Smooth muscle cell (in vitro differentiated cells): ENCODE measurements around the genes PHF19 and PTGS1.

DNA sequence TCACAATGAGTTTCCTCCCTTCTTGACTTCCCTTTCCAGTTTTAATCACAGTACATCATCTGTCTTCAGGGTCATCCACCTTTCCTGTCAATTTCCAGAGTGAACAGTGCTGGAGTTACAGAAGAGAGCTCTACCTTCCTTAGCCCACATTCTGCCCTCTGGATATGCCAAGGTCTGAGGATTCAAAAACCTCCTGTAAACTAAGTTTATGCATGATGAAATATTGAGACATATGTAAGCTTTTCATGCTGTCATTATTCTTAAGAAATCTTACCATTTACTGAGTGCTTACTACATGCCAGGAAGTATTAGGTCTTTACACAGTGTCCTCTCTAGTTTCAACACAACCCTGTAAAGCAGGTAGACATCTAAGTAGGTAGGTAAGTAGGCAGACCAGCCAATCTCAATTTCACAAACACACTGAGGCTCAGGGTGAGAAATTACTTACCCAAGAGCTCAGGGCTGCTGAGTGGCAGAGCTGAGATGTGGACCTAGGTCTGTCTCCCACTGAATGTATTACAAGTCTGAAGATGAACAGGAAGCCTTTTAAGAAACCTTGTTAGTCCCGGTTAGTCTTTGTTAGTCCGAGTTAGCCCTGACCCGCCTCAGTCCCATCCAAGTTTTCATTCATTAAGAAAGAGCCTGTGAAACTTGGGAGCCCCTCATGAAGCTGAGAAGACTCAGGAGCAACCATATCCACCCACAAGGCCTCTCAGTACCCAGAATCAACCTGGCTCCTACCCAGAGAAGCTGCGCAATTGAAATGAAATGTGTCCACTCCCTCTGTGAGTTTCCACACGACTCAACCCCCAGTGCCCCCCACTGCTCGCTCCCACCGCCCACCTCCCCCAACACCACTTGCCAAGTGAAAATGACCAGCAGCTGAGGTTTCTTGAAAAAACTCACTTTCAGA, 105.0 kb downstream of the CDK5RAP2 start:
- RAMPAGE, long total RNA, result no peak

DNA sequence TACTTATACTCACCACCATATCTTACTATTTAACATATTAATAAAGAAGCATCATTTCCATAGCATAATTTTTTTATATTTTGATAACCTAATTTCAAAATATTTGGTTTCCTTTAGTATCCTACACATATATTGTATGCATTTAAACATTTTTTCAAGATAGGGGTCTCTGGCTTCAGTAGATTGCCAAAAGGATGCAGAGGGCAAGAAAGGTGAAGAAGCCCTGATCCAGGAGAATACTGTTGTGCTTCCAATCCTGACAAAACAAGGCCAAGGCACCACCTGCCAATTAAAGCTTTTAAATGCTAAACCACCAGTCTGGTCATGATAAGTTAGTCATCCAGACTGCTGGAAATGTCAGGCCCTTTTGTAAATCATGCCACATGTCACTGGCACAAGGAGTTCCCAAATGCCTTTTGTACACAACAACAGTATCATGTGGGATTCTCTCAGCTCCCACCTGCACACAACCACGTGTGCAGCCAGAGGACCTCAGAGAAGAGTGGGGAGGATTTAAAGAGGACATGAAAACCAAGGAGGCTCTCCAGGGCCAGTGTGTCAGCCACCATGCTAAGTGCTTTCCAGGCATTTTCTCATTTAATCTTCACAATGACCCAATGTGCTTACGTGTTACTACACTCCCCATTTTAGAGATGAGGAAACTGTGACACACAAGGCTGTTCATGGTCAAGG, 99.3 kb downstream of the CDK5RAP2 start:
- RAMPAGE, long total RNA, result no peak

DNA sequence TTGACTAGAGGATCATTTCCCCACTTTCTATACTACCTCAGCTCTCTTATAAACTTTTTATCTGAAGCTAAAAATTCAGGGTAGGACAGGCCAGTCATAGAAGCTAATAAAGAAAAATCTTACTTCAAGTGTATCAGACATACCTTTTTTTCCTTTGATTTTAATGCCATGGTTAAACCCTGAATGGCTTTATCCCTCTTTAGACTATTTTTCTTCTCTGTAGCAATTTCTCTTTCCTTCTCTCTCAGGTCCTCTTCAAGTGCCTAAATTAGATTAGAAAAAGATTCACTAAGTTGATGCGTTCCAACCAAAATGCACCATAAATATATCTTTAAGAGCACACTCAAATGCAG, 52.3 kb downstream of the CDK5RAP2 start:
- RAMPAGE, long total RNA, result no peak

GRCh38 chr9:120536108-120536767, 43.7 kb downstream of the CDK5RAP2 start:
- RAMPAGE, long total RNA, result no peak

DNA sequence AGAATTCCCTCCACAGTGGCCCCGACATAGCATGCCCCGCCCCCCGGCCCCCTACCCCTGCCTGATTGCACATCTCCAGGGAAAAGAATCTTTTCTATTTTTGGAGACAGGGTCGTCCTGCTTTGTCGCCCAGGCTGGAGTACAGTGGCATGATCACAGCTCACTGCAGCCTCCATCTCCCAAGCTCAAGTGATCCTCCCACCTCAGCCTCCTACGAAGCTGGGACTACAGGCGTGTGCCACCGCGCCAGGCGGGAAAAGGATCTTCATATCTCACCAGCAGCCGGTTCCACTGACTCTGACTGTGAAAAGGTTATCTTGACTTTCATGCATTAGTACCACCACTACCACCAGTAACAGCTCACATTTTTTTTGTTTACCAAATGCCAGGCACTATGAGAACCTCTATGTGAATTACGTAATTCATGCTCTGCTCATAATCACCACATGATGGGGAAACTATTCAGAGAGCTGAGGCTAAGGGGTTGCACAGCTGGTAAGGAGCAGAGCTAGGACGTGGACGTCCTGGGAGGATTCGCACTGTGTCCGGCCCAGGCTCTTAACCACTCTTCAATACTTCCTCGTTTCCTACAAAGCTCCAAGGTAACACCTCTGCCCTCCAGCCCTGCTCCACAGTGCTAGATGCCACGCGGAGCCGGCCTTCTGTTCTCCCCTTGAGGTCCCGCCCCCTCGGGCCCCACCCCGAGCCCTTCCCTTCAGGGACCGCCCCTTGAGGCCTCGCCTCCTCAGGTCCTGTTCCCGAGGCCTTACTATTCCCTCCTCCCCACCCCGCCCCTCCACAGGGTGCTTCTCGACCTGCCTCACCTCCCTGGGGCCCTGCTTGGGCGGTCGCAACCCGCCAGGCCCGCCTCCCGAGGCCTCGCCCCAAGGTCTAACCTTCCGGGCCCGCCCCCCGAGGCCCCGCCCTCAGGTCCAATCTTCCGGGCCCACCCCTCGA, 8.7 kb downstream of the PHF19 start:
- RAMPAGE, long total RNA, result start-site peak on the minus strand centred at position 886 of the sequence, 52 bp wide, 7 and 10 reads in 2 replicates

- RAMPAGE, long total RNA, result start-site peak on the minus strand at chr9:120877131-120877196, 26 and 20 reads in 2 replicates
These were observed at the start of gene PHF19 for GRCh38 chr9:120876906-120877818. TSS of gene PHF19 (minus strand) at chr9:120877188.

GRCh38 chr9:120927028-120927422, 429 bp upstream of the TRAF1 start:
- RAMPAGE, long total RNA, result no peak

GRCh38 chr9:121121524-121122134, 46.9 kb downstream of the CNTRL start:
- RAMPAGE, long total RNA, result start-site peak on the plus strand at chr9:121121795-121121822, 86 and 34 reads in 2 replicates

DNA sequence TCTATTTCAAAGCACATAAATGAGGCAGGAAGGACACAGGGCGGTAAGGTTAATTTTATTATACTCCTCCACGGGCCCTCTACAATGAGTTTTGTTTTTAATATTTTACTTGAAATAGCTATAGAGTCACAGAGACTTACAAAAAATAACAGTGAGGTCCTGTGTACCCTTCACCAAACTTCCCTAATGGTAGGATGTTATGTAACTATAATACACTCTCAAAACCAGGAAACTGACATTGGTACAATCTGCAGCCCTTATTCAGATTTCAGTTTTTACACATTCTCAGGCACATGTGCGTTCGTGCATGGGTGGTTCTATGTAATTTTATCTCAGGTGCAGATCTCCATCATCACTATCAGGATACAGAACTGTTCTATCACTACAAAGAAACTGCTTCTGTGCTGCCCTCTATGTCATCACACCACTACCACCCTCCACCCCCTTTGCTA, 16.5 kb downstream of the RAB14 start:
- RAMPAGE, long total RNA, result no peak

- RAMPAGE, long total RNA, result no peak
These were observed 27.0 kb upstream of the RAB14 start for GRCh38 chr9:121228608-121229110.

- RAMPAGE, long total RNA, result no peak
These were observed 10.7 kb downstream of the GSN start for GRCh38 chr9:121278354-121279283.

- RAMPAGE, long total RNA, result no peak
These were observed 20.3 kb downstream of the GSN start for GRCh38 chr9:121288152-121288810.

- RAMPAGE, long total RNA, result no peak
These were observed 21.8 kb downstream of the GSN start for GRCh38 chr9:121289858-121289986.

GRCh38 chr9:121498089-121498332, 1.6 kb downstream of the GGTA1 start:
- RAMPAGE, long total RNA, result no peak

GRCh38 chr9:121662559-121663350, 11.3 kb downstream of the DAB2IP start:
- RAMPAGE, long total RNA, result no peak

GRCh38 chr9:121723934-121724550, 72.6 kb downstream of the DAB2IP start:
- RAMPAGE, long total RNA, result no peak

DNA sequence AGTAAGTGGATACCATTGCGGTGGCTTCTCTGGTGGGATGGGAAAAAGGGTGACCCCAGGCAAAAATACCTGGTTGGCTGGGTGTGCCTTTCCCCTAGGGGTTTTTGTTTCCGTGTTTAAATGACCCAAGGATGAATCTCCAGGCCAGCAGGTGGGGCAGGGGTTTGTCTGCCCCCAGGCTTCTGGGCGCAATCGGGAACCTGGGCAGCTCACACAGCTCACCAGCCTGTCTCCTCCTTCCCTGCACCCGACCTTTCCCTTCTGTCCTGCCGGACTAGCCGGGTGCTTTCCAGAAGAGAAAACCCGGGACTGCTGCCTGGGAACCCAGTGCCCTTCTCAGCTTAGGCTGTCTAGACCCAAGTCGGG, 84.3 kb downstream of the DAB2IP start:
- RAMPAGE, long total RNA, result no peak

DNA sequence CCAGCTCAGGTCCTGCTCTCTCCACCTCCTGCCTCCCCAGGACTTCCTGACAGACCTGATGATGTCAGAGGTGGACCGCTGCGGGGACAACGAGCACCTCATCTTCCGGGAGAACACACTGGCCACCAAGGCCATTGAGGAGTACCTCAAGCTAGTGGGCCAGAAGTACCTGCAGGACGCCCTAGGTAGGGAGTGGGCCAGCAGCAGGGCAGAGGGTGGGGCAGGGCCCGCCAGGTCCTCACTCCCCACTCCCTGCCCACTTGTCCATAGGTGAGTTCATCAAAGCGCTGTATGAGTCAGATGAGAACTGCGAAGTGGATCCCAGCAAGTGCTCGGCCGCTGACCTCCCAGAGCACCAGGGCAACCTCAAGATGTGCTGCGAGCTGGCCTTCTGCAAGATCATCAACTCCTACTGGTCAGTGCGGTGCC, 112.0 kb downstream of the DAB2IP start:
- RAMPAGE, long total RNA, result no peak

GRCh38 chr9:122265871-122266587, 1.3 kb downstream of the MRRF start:
- RAMPAGE, long total RNA, result no peak

- RAMPAGE, long total RNA, result no peak
These were observed at the start of gene PTGS1 for GRCh38 chr9:122370658-122371843. TSS of gene PTGS1 (plus strand) at chr9:122371024.